NCI-H460 (cell line): ENCODE results near the genes PIK3R4 and UBA5.

DNA sequence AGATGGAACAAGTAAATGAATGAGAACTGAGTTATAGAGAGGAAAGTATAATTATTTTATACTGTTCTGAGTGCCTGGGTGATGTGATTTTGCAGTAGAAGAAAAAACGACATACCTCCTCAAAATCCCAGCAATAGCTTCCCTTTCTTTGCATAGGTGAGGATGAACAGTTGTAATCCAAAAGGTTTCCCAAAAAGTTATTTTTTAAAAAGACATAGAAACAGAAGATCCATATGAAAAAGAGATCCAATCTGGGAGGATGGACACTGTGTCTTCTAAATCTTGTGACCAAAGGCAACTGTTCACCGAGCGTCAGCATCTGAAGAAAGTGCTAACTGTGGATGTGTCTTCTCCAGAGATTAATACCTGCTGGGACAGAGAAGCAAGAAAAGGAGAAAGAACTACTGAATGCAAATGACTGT is 13.3 kb downstream of the TMCC1 start:
RAMPAGE:
- cytosol, long total RNA: no peak
- long total RNA: no peak
- nucleus, long total RNA: no peak

GRCh38 chr3:129911200-129911706 is 17.7 kb upstream of the TMCC1 start:
RAMPAGE:
- cytosol, long total RNA: no peak
- long total RNA: no peak
- nucleus, long total RNA: no peak

RAMPAGE:
- cytosol, long total RNA: no peak
- long total RNA: no peak
- nucleus, long total RNA: no peak
Observed at GRCh38 chr3:129942403-129942804, 32.1 kb upstream of the TRH start.

GRCh38 chr3:130733498-130734213 is 13.0 kb downstream of the PIK3R4 start:
RAMPAGE:
- cytosol, long total RNA: no peak
- long total RNA: no peak
- nucleus, long total RNA: no peak

RAMPAGE:
- cytosol, long total RNA: no peak
- long total RNA: no peak
- nucleus, long total RNA: no peak
Observed at GRCh38 chr3:130746282-130747176, at the start of gene PIK3R4. PIK3R4 (minus strand) TSS chr3:130746829.

DNA sequence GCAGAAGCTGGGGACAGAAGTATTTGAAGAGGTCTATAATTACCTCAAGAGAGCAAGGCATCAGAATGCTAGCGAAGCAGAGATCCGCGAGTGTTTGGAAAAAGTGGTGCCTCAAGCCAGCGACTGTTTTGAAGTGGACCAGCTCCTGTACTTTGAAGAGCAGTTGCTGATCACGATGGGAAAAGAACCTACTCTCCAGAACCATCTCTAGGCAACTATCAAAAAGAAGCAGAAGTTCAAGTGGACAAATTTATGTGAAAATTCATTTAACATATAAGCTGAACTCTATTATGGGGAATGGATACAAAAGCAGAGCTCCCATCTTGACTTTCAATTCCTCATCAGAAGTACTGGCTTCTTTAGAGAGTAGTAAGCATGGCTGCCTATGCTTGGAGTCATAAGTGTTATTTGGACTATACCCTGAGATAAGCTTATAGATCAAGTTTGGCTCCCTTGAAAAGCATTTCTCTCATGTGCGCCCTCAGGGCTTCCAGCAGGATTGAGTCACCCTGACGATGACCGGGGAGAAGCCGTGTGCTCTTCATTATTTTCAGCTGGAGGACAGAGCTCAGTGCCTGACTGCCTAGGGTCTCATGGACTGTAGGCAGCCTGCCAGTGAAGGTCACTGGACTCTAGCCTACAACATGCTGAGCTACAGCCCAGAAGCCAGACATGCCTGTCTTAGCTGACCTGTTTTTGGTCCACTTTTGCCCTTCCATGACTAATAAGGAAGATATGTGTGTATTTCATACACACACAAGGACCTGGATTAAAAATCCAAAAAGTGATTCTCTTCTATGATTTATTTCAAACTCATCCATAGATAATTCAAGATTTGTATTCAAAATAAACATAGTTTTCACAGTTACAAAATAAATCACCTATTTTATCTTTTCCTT is 31.8 kb upstream of the NUDT16 start:
RAMPAGE:
- cytosol, long total RNA: no peak
- long total RNA: no peak
- nucleus, long total RNA: no peak

DNA sequence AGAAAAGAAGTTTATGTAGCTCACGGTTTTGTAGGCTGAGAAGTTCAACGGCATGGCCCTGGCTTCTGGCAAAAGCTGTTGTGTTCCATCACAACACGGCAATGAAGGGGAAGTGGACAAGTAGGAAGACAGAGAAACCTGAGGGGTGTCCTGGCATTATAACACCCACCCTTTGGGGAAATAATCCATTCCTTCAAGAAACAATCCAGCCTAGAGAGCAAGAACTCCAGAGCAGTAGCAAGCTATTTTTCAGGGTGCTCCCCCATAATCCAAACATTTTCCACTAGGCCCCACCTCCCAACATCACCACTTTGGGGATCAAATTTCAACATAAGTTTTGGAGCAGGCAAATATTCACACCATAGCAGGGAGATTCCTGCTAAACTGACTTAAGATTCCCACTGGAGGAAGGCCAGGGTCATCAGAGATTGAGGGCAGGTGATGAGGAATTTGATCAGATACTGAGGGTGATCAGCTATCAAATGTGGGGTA is 30.4 kb upstream of the NUDT16 start:
RAMPAGE:
- cytosol, long total RNA: no peak
- long total RNA: no peak
- nucleus, long total RNA: no peak

DNA sequence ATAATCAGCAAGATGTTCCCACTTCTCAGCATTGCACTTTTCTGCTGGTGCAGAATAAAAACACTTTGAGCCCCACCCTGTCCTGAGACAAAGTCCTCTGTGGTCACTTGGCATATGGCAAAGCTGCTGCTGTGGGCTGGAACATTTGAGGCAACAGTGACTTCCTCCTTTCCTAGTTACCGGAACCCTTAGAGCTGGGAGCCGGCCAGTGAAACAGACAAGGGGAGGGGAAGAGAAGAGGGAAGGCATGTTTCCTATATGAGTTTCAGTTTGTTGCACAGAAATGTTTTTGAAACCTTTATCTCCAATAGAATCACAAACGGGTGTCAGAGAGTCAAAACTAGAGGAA is 5.1 kb downstream of the NUDT16 start:
RAMPAGE:
- cytosol, long total RNA: no peak
- long total RNA: no peak
- nucleus, long total RNA: no peak

RAMPAGE:
- cytosol, long total RNA: no peak
- long total RNA: no peak
- nucleus, long total RNA: no peak
Observed at GRCh38 chr3:131491077-131491670, 11.6 kb downstream of the MRPL3 start.

RAMPAGE:
- cytosol, long total RNA: no peak
- long total RNA: no peak
- nucleus, long total RNA: no peak
Observed at GRCh38 chr3:132659634-132659722, 131 bp downstream of the ACAD11 start.

DNA sequence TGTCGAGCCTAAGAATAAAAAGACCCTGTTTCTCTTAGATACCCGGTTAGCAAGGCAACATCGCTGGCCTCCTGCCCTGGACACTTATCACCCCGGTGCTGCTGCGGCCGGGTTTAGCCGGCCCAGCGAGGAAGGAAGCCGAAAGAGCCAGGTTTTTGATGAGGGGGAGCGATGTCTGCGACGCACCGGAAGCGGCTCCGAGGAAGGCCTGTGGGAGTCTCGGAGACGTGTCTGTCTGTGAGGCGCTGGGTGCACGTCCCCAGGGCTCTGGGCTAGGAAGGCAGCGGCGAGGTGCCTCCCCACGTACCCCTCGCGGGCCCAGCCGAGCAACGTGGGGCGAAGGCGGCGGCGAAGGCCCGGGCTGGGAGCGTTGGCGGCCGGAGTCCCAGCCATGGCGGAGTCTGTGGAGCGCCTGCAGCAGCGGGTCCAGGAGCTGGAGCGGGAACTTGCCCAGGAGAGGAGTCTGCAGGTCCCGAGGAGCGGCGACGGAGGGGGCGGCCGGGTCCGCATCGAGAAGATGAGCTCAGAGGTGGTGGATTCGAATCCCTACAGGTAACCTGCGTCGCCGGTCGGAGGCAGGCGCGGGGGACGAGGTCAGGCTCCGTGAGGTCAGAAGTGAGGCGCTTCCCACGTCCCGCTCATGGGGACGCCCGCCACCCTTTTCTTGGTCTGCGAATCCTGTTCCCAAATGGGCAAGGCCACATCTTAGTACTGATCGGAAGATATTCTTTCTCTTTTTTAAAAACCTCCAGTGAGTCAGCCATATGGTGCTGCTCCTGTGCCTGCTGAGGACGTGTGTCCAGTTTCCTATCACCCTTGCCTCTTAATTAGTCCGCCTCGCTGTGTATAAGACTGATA is at the start of gene UBA5:
Gene UBA5, plus strand, starts transcription at position 183 of the 858 bp plus-strand sequence.
RAMPAGE:
- cytosol, long total RNA: start-site peak on the plus strand centred at position 201 of the sequence, 76 bp wide, 305 and 306 reads in 2 replicates
- long total RNA: start-site peak on the plus strand centred at position 217 of the sequence, 31 bp wide, 72 and 141 reads in 2 replicates
- nucleus, long total RNA: start-site peak on the minus strand centred at position 45 of the sequence, 265 bp wide, 51 and 16 reads in 2 replicates; start-site peak on the plus strand centred at position 210 of the sequence, 61 bp wide, 634 and 85 reads in 2 replicates

GRCh38 chr3:132718612-132719351 is 3.4 kb downstream of the NPHP3 start:
RAMPAGE:
- cytosol, long total RNA: no peak
- long total RNA: no peak
- nucleus, long total RNA: no peak

DNA sequence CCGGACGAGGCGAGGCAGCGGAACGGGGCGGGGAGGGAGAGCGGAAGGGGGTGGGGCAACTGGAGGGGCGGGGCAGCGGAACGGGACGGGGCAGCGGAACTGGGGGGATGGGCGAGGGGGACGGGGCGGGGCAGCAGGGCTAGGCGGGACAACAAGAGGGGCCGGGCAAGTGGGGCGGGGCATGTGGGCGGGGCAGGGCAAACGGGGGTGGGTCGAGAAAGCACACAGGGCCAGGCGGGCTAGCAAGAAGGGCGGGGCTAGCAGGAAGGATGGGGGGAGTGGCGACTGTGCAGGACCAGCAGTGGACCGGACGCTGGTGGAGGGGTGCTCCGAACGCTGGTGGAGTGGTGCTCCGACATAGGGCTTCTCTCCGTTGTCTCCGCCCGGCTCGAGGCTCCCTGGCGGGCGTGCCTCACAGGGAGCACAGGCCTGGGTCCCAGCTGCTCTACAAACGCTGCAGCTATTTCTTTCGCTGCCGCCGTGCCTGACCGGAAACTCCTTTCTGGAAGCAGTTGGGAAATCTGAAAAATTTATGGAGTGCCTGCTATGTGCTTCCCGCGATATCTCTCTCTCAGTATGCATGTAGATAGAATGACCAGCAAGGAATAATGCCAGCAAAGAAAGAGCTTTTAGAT is 600 bp upstream of the NPHP3 start:
RAMPAGE:
- cytosol, long total RNA: no peak
- long total RNA: no peak
- nucleus, long total RNA: no peak

DNA sequence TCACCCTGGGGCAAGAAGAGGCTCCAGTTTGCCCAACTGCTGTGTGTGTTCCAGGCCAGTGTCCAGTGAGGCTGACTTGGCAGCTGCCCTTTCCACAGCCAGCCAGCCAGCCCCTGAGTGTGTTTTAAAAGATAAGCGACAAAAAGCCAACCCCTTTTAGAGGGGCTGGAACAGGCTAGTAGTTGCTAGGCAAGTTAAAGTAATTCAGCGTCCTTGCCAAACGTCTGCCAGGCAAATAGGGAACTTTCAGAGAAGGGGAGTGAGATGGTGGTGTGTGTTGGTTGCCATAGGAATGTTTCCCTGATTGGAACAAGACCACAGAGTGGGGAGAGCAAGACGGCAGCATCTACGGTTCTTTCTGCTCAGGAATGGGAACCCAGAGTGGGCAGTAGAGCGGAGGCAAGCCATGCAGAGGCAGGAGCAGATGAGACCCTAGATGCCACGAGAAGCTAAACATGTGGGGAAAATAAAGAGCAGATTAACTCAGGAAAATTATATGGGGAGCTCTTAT is 86.4 kb downstream of the TMEM108 start:
RAMPAGE:
- cytosol, long total RNA: no peak
- long total RNA: no peak
- nucleus, long total RNA: no peak

DNA sequence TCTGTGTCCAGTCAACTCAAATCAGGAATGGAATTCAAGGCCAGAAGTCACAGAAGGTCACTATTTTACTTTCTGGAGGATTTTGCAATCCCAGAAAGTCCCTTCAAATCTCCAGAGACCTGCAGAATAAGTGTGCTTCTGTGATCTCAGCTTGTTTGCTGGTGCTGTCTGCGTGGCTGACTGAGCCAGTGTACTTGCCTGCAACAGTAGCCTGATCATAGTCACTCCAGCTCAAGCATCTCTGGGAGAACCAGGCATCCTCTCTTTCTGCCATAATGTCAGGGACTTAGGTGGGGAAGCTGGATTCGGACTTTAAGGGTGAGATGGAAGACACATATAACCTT is 69.6 kb downstream of the BFSP2 start:
RAMPAGE:
- cytosol, long total RNA: no peak
- long total RNA: no peak
- nucleus, long total RNA: no peak

DNA sequence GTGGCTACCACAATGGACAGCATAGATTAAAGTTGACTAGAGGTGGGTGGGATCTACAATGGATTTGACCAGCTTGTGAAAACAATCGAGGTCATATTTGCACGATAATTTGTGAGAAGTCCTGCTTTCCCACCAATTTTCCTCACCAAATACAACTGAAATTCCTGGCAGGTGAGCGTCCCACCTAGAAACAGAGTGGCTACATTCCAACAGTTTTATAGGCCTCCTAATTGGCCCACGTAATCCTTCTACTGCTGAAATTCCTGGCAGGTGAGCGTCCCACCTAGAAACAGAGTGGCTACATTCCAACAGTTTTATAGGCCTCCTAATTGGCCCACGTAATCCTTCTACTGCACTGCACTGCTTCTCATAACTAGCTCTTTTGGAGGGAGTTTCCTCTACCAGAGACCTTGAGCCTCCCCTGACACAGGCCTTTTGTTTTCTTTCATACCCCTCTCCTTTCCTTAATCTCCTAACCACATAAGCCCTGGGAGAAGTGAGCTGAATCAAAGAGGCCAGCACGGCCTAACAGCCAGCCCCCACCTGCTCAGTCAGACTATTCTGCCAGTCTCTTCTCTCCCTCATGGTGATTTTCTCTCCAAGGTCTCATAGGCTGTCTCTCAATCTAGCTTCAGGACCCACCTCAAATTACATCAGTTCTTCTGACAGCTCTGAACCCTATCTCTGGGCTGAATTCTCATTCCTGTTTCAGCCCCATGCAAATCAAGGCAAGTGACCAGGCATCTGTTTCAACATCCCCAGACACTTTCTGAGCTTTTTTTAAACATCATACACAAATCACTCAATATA is 80.3 kb downstream of the BFSP2 start:
RAMPAGE:
- cytosol, long total RNA: no peak
- long total RNA: no peak
- nucleus, long total RNA: no peak

GRCh38 chr3:133535732-133536325 is 37.7 kb upstream of the CDV3 start:
RAMPAGE:
- cytosol, long total RNA: no peak
- long total RNA: no peak
- nucleus, long total RNA: no peak

DNA sequence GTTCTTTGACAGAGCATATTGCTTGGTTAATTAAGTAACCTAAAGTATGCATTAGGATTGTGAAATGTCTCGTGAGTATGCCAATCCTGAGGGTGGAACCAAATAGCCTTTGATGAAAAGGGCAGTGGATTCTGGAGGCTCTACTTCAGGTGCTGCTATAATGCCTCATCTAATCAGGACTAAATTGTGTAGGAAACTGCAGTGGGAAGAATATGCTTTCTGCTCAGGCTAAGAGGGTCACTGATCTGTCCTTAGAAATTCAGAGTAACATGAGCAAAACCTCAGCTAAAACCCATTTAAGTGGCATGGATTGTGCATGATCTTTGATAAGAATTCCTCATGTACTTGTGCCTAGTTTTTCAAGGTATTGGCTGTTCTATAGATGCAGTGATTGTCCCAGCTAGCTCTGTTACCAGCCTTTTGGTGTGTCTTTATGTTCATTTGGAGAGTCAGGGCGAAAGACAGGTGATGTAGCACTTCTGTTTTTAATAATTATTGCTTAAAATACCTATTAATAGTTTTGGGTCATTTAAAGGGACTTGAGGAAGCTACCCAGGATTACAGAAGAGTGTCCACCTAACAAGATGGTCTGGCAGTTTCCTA is 15.5 kb downstream of the CDV3 start:
RAMPAGE:
- cytosol, long total RNA: no peak
- long total RNA: no peak
- nucleus, long total RNA: no peak

DNA sequence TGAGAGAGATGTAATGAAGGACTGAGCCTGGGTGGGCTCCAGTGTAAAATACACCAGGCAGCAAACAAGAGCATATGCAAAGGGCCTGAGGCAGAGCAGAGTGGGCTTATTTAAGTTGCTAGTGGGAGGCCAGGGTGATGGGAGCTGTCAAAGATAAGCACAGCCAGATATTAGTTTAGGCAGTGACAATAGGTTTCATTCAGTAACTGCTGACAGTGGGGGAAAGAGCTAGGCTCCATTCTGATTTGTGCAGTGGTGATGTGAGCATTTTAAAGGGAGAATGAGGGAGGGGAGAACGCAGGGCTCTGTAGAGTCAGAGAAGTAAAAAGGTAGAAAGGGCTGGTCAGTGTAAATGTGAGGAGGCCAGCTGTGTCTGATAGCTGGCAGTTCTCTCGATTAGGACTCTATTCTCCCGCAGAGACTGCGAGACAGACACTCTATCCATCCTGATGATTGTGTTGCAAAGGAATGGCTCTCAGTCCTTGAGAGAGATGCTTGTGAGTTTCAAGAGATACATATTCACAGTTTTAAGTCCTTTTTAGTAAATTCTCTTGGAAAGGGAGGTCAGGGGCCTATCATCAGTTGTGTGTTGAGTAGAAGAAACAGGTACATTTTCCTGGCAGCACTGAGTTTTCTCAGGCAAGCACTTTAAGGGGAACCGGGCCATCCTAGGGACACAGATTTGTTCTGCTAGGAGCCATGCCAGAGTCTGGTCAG is 3.6 kb downstream of the TF start:
RAMPAGE:
- cytosol, long total RNA: no peak
- long total RNA: no peak
- nucleus, long total RNA: no peak

RAMPAGE:
- cytosol, long total RNA: no peak
- long total RNA: no peak
- nucleus, long total RNA: no peak
Observed at GRCh38 chr3:133756736-133757072, 10.5 kb downstream of the TF start.